Uterus (tissue), 7 donors: ENCODE results near the genes AK6, GTF2H2C, NAIP and TMEM174.

GRCh38 chr5:68646017-68646454, 430.5 kb downstream of the PIK3R1 start:
- PRO-cap, 4 experiments = peak in 4 of 4 experiments; most common minus-strand start chr5:68646285 (in 2)
- RAMPAGE, long total RNA, 2 experiments = no peak in any of the 2 experiments
- RRBS = no CpG with 5 or more reads among the region's 3 CpGs

- PRO-cap, 4 experiments = no peak in any of the 4 experiments
- RAMPAGE, long total RNA, 2 experiments = no peak in any of the 2 experiments
- RRBS = no CpG with 5 or more reads among the region's 1 CpG
These were observed 383.3 kb upstream of the SLC30A5 start for GRCh38 chr5:68710551-68710918.

- PRO-cap, 4 experiments = no peak in any of the 4 experiments
- RAMPAGE, long total RNA, 2 experiments = no peak in any of the 2 experiments
- RRBS = no CpG with 5 or more reads among the region's 10 CpGs
These were observed 349.0 kb upstream of the SLC30A5 start for GRCh38 chr5:68744550-68745469.

- PRO-cap, 4 experiments = peak in 4 of 4 experiments; most common plus-strand start chr5:69369790 (in 2); most common minus-strand start chr5:69369234 (in 3)
- RAMPAGE, long total RNA, 2 experiments = start-site peak on the plus strand in 1 of 2 experiments, at chr5:69369787-69370088 at its widest, 22 to 361 reads per replicate; start-site peak on the minus strand in 2 of 2 experiments, at chr5:69369479-69369825 at its widest, 764 to 1,807 reads per replicate
- RRBS = 2% methylated on average over 38 of the region's 82 CpGs
These were observed at the start of gene AK6 for GRCh38 chr5:69369126-69370103. TSS of gene AK6 (minus strand) at chr5:69369520.

DNA sequence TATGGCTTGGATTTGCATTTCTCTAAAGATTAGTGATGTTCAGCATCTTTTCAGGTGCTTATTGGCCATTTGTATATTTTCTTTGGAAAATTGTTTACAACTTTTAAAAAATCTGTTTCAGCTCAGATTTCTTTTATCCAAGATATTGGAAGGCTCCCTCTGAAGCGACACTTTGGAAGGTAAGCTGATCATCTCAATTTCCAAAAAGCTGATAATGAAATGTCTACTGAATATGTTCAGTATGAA, 4.6 kb upstream of the MARVELD2 start:
- PRO-cap, 4 experiments = no peak in any of the 4 experiments
- RAMPAGE, long total RNA, 2 experiments = no peak in any of the 2 experiments
- RRBS = no CpG with 5 or more reads among the region's 1 CpG

GRCh38 chr5:69416062-69417246, 1.5 kb downstream of the MARVELD2 start:
- PRO-cap, 4 experiments = peak in 1 of 4 experiments; most common minus-strand start chr5:69416370 (in 1)
- RAMPAGE, long total RNA, 2 experiments = no peak in any of the 2 experiments
- RRBS = no CpG with 5 or more reads among the region's 11 CpGs

- PRO-cap, 4 experiments = no peak in any of the 4 experiments
- RAMPAGE, long total RNA, 2 experiments = no peak in any of the 2 experiments
- RRBS = no CpG with 5 or more reads among the region's 6 CpGs
These were observed 16.7 kb downstream of the OCLN start for GRCh38 chr5:69509199-69509770.

DNA sequence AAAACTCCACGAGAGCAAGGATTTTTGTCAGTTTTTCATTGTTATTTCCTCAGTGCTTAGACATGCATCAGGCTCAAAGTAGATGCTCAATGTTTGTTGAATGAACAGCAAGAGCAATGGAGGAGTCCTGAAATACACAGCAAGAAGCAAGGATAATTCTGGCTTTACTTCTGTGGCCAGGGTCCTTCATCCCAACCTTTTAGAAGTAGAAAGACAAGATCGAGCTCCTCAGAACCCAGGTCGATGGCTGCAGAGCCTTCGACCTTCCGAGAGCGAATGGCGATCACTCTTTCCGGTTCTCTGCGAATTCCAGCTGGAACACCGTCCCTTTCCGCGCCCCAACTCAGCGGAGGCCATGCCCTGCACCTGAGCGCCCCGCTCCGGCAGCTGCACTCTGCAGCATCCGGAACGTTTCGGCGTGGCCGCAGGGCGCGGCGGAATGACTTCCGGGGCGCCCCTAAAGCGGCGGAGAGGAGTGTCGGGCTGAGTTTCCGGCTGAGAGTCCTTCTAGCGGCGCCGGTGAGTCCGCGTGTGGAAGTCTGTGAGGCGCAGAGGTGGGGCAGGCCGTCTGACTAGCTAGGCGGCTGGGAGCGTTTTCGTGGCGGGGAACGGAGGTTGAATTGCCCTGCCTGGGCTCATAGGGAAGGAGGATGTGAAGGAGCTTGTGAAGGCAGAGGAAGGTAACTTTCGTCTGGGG, at the start of gene GTF2H2C:
TSS of gene GTF2H2C (plus strand) at position 468 of the 697 bp plus-strand sequence.
- PRO-cap, 4 experiments = peak in 3 of 4 experiments; most common plus-strand start position 549 of the sequence (in 3); most common minus-strand start position 315 of the sequence (in 1)
- RAMPAGE, long total RNA, 2 experiments = no peak in any of the 2 experiments
- RRBS = no CpG with 5 or more reads among the region's 43 CpGs

DNA sequence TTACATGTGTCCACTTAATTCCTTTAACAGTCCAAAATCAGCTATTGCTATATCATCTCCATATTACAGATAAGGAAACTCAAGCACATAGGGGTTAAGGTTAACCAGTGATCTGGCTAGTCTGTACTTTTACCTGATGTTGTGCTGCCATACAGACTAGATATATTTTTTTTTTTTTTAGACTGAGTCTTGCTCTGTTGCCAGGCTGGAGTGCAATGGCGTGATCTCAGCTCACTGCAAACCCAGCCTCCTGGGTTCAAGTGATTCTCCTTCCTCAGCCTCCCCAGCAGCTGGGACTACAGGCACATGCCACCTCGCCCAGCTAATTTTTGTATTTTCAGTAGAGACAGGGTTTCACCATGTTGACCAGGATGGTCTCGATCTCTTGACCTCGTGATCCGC, at the start of gene NAIP:
TSS of gene NAIP (minus strand) at position 142 of the 402 bp plus-strand sequence.
- PRO-cap, 4 experiments = no peak in any of the 4 experiments
- RAMPAGE, long total RNA, 2 experiments = no peak in any of the 2 experiments
- RRBS = no CpG with 5 or more reads among the region's 5 CpGs

- PRO-cap, 4 experiments = peak in 1 of 4 experiments; most common plus-strand start chr5:71632448 (in 1); most common minus-strand start chr5:71632198 (in 1)
- RAMPAGE, long total RNA, 2 experiments = no peak in any of the 2 experiments
- RRBS = no CpG with 5 or more reads among the region's 8 CpGs
These were observed 45.0 kb downstream of the MCCC2 start for GRCh38 chr5:71631926-71632759.

DNA sequence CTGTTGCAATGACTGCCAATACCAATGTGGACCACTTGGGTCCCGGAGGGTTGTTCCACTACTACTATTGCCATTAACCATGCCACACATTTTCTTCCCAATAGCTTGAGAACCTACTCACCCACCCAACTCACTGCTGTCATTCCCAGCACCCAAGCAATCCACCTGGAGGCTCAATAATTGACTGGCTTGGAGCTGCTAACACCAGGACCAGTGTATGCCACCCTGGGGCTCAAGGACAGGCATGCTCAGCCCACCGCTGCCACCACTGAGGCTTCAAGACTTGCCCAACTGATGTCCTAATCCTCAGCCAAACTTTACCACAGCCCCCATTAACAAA, 190.9 kb upstream of the MAP1B start:
- PRO-cap, 4 experiments = no peak in any of the 4 experiments
- RAMPAGE, long total RNA, 2 experiments = no peak in any of the 2 experiments
- RRBS = no CpG with 5 or more reads among the region's 2 CpGs

DNA sequence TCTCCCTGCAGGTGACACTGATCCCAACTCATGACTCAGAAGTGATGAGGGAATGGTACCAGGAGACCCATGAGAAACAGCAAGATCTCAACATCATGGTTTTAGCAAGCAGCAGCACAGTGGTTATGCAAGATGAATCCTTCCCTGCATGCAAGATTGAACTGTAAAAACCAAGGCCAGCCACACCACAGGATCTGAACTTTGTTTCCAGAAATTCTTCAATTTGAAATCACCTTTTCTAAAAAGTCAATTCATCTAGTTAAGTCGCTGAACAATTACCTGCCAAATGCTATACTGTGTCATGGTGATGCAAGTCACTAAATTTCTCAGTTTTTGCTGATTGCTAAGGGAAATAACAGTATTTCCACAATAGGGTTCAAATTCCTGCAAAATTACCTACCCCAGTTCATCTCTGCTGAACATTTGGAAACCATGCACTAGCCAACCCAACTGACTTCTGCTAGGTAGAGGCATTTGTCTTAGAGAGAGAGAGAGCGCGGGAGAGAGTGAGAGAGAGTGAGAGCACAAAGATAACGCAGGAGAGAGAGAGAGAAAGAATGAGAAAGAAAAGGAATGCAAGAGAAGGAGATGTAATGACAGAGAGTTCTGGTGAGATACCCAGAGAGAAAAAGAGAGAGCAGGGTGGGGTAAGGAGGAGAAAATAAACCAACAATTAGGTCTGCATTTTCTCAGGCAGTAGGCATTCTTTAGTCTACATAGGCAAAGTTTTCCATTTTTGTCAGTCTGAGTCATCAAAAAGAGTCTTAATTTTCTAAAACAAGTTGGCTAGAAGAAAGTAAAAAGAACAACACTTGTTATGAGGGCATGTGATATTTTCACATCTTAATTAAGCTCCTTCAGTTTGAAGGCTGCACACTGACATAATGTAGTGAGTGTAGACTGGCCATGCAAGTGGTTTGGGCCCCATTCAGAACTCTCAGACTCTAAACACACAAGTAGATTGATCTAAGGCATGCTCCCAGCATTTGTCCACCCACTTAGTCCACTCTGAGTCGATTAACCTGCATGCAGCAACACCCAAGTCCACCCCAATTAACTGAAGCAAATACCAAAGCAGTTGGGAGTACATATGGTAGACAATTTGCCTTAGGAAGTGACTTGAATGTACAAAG, 98.2 kb downstream of the MAP1B start:
- PRO-cap, 4 experiments = no peak in any of the 4 experiments
- RAMPAGE, long total RNA, 2 experiments = no peak in any of the 2 experiments
- RRBS = no CpG with 5 or more reads among the region's 5 CpGs

GRCh38 chr5:72320483-72320835, 286 bp downstream of the PTCD2 start:
- PRO-cap, 4 experiments = no peak in any of the 4 experiments
- RAMPAGE, long total RNA, 2 experiments = no peak in any of the 2 experiments
- RRBS = no CpG with 5 or more reads among the region's 14 CpGs

GRCh38 chr5:72379685-72380305, 59.6 kb downstream of the PTCD2 start:
- PRO-cap, 4 experiments = no peak in any of the 4 experiments
- RAMPAGE, long total RNA, 2 experiments = no peak in any of the 2 experiments
- RRBS = no CpG with 5 or more reads among the region's 11 CpGs

GRCh38 chr5:72599378-72600006, 92.3 kb upstream of the ZNF366 start:
- PRO-cap, 4 experiments = no peak in any of the 4 experiments
- RAMPAGE, long total RNA, 2 experiments = no peak in any of the 2 experiments
- RRBS = no CpG with 5 or more reads among the region's 3 CpGs

GRCh38 chr5:73093811-73094419, 26.5 kb upstream of the TMEM171 start:
- PRO-cap, 4 experiments = no peak in any of the 4 experiments
- RAMPAGE, long total RNA, 2 experiments = no peak in any of the 2 experiments
- RRBS = no CpG with 5 or more reads among the region's 8 CpGs

DNA sequence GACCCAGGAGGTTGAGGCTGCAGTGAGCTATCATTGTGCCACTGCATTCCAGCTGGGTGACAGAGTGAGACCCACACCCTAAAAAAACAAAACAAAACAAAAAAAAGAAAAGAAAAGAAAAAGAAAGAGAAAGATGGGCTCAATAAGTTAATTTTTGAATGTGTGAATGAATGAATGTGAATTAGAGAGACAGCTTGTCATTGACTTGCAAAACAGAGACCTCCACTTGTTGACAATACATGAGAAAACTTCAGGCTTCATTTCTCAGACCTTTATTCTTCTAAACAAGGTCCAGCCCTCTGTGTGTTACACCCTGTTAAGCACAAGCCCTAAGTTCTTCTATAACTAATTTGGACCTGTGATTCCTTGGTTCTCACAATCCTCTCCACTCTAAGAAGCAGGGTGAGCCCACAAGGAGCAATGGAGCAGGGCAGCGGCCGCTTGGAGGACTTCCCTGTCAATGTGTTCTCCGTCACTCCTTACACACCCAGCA, at the start of gene TMEM174:
TSS of gene TMEM174 (plus strand) at position 370 of the 493 bp plus-strand sequence.
- PRO-cap, 4 experiments = no peak in any of the 4 experiments
- RAMPAGE, long total RNA, 2 experiments = no peak in any of the 2 experiments
- RRBS = no CpG with 5 or more reads among the region's 3 CpGs

DNA sequence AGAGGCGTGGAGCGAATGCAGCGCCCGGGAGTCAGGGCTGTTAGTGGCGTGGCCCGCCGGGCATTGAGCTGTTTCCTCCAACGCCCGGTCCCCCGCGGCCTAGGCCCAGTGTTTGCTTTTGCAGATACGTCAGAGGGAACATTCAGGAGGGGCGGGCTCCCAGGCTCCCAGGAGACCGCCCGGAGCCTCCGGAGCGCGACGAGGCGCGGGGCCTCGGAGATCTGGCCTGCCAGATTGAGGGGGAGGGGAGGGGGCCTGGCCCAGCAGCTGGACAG, 130.2 kb downstream of the TMEM174 start:
- PRO-cap, 4 experiments = no peak in any of the 4 experiments
- RAMPAGE, long total RNA, 2 experiments = no peak in any of the 2 experiments
- RRBS = 11% methylated on average over 4 of the region's 22 CpGs

DNA sequence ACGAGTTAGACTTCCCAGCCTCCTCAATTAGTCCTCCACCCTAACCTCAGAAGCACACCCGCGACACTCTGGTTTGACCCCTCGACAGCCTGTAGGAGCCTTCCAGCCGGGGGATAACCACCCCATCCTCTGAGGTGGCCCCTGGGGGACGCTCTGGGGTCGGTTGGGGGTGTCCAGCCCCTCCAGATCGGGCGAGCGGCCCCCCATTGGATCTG, 348 bp upstream of the FOXD1 start:
- PRO-cap, 4 experiments = no peak in any of the 4 experiments
- RAMPAGE, long total RNA, 2 experiments = no peak in any of the 2 experiments
- RRBS = no CpG with 5 or more reads among the region's 10 CpGs

DNA sequence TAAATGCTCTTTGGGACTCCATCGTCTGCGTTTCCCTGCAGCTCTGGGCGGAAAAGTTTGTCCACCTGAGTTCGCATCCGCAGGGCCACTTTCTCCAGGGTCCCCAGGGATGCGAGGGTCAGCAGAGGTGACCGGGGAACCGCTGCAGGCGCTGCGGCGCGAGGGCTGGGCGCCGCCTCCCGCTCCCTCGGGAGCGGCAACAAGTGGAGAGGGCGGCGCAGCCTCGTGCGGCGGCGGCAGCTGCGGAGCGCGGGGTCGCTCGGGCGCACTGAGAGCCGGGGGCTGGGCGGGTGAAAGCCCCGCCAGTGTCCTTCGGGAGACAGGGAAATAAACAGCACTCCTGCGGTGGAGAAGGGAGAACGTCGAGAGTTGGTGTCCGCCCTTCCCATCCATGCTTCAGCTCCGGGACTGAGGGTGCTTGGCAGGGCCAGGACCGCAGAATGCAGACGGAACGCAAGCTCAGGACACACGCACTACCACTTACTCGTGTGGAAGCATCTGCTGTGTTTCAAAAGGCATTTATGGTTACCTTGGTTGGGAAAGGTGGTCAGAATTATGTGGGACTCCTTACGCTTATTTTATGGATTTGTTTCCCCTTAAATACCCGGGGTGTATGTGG, 437 bp downstream of the ARHGEF28 start:
- PRO-cap, 4 experiments = peak in 1 of 4 experiments; most common plus-strand start position 177 of the sequence (in 1)
- RAMPAGE, long total RNA, 2 experiments = no peak in any of the 2 experiments
- RRBS = 31% methylated on average over 1 of the region's 45 CpGs